Measurements from ENCODE around the genes ZSCAN2 and PDE8A.

- PRO-cap: bidirectional peak, plus-strand start at chr15:84601016, minus-strand start at chr15:84600827
These were observed at the start of gene ZSCAN2 for GRCh38 chr15:84600687-84601462. Gene ZSCAN2, plus strand, starts transcription at chr15:84601009.

DNA sequence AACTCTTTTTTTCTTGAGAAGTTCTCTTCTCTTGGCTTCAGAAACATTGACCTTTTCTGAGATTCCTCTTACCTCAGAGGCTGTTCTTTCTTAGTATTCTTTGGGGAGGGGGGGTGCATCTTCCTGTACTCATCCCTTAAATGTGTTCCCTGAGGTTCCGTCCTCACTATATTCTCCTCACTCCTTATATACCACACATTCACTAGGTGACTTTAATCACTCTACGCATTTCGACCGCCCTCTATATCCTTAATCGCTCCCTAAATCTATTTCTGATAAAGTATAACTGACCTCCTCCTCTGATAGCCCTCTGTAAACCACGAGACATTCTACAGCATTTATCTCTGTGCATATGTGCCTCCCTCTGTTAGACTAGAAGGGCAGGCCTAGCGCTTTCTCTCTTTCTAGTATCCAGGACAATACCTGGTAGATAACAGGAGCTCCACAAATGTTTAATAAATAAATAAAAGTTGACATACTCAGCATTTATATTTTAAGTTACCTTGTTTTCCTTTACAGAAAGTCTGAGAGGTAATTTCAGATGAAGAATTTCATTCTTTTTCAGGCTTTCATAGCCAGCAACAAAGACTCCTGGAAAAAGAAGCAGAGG, 1.8 kb downstream of the WDR73 start:
- PRO-cap: no peak

DNA sequence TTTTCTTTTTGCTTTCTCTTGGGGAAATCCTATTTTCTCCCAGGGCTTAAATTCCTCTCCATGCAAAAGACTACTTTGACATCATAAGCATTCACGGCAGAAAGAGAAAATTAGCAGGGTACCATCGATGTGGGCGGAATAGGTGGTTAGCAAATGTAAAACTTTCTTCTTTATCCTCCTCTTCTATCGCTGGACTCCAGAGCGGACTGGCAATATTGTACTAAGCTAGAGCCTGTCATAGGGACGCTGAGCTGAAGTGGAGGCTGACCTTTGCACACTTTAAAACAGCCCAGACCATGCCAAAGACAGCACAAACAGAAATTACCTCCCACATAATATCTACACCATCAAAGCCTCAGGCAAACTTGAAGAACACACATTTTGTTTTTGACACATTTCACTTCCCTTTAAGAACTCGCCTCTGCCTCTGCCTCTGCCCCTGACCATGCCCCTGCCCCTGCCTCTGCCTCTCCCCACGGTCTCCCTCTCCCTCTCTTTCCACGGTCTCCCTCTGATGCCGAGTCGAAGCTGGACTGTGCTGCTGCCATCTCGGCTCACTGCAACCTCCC, 13.9 kb upstream of the NMB start:
- PRO-cap: no peak

- PRO-cap: no peak
These were observed 1.3 kb downstream of the SLC28A1 start for GRCh38 chr15:84885740-84886221.

- PRO-cap: no peak
These were observed 6.4 kb downstream of the SLC28A1 start for GRCh38 chr15:84890829-84891366.

- PRO-cap: no peak
These were observed 20.0 kb downstream of the SLC28A1 start for GRCh38 chr15:84904416-84904895.

- PRO-cap: bidirectional peak, plus-strand start at chr15:84981666, minus-strand start at chr15:84981680; bidirectional peak, plus-strand start at chr15:84981856, minus-strand start at chr15:84981917
These were observed at the start of gene PDE8A for GRCh38 chr15:84981571-84982373. Gene PDE8A, plus strand, starts transcription at chr15:84981856.

GRCh38 chr15:85022470-85023375, 41.1 kb downstream of the PDE8A start:
- PRO-cap: no peak

- PRO-cap: no peak
These were observed 82.6 kb downstream of the PDE8A start for GRCh38 chr15:85064283-85064718.

DNA sequence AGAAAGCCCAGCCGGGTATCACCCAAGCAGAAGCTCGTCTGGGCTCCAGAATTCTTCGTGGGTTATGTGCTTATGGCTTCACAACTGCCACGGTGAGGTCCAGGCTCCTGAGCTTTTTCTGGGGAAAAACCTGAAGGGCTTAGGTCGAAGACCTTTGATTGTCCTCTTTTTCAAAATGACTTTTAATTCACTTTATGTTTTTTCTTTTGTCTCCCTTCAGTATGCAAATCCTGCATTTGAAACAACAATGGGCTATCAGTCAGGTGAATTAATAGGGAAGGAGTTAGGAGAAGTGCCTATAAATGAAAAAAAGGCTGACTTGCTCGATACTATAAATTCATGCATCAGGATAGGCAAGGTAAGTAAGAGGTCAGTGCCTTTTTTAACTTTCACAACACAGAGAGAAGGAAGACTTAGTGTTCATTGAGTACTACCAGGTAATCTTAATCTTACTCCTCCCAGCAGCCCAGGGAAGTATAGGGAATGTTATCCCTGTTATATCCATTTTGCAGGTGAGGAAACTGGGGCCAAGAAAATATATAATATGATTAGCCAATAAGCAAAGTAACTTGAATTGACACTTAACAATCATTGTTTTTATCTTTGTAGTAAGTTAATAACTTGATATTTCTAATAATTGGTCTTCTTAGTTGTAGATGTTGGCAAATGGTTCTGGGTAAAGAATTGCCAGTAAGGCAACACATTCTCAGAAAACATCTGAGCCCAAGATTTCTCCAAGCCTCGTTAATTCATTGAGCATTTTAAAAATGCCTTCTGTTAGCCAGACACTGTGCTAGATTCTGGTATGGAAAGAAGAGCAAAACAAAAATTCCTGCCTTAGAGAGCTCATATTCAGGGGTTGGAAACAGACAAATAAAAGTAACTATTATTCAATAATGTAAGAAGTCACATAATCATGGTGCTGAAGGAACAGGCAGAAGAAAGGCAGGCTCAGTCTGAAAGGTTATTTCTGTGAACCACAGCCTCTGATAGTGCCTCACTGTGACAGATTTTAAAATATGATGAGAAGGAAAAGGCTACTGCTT, 109.5 kb downstream of the PDE8A start:
- PRO-cap: no peak

GRCh38 chr15:85234452-85235105, 145.8 kb upstream of the AKAP13 start:
- PRO-cap: no peak

GRCh38 chr15:85349034-85349458, 31.4 kb upstream of the AKAP13 start:
- PRO-cap: no peak

- PRO-cap: unidirectional peak, minus-strand start at chr15:85382475
These were observed 2.0 kb downstream of the AKAP13 start for GRCh38 chr15:85382326-85382824.

DNA sequence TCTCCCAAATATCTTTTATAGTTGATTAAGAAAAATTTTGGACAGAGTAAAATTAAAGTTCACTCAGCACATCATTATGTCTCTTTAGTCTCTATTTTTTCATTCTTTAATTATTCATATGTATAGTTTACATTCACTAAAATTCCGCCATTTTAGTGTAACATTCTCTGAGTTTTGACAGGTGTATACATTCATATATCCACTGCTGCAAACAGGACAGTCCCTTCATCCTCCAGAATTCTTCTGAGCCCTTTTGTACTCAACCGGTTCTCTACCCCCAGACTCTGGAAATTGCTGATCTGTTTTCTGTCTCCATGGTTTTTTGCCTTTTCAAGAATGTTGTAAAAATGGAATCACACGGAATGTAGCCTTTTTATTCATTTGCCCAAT, 4.9 kb downstream of the AKAP13 start:
- PRO-cap: no peak

GRCh38 chr15:85403936-85404447, 23.6 kb downstream of the AKAP13 start:
- PRO-cap: no peak

DNA sequence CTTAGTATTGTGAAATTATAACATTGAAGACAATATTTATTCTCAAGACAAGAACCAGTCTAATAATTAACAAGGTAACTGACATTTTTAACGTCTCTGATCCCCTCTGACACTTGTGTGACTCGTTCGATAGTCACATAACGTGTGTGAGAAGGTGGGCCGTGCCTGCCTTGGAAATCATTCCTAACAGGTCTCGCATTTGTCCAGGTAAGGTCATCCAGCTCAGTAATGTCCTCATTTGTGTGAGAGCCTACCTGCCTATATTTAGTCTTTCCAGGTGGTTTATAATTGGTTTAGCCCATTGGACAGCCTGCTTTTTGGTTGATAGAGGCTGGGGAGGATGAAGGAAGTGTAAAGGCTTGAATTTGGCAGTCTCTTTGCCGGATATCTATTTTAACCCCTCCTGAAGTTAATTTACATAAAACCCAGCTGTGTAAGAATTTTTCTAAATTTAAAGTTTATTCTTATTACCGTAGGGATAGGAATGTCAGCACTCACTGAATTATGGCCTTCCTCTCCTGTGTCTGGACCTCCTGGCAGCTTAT, 94.5 kb downstream of the AKAP13 start:
- PRO-cap: no peak

- PRO-cap: no peak
These were observed 163.4 kb downstream of the AKAP13 start for GRCh38 chr15:85543541-85544437.

GRCh38 chr15:85581392-85582443, 201.3 kb downstream of the AKAP13 start:
- PRO-cap: no peak

DNA sequence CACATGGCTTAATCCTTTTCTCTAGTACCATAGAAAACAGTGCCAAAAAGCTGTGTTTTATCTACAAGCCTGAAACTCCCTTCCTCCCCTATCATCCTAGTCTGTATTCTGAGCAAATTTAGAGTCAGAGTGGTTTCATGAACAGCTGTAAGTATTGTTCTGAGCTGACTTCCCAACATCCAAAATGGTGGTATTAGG, 201.9 kb downstream of the AKAP13 start:
- PRO-cap: no peak

DNA sequence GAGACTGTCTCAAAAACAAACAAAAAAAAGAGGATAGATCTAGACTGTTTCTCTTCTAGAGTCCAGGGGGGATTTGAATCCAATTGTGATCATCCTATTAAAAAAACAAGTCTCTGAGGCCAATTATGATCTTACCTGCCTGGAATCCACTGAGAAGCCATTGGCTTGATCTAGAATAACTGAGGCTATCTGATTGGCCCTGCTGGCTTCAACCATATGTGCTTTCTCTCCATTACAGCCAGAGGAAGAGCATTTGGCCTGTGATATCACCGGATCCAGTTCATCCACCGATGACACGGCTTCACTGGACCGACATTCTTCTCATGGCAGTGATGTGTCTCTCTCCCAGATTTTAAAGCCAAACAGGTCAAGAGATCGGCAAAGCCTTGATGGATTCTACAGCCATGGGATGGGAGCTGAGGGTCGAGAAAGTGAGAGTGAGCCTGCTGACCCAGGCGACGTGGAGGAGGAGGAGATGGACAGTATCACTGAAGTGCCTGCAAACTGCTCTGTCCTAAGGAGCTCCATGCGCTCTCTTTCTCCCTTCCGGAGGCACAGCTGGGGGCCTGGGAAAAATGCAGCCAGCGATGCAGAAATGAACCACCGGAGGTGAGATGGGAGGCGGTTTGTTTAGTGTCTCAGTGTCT, 139.4 kb downstream of the KLHL25 start:
- PRO-cap: no peak

All from Calu3 (cell line).